Peripheral blood mononuclear cell (primary cell): ENCODE data around the genes DEFB126, DEFB132 and FKBP1A.

GRCh38 chr20:142514-142793, at the start of gene DEFB126:
Gene DEFB126, plus strand, starts transcription at chr20:142590.
- PRO-cap, 8 experiments: no peak in any of the 8 experiments

GRCh38 chr20:257641-257945, at the start of gene DEFB132:
Gene DEFB132, plus strand, starts transcription at chr20:257724.
- PRO-cap, 8 experiments: no peak in any of the 8 experiments

DNA sequence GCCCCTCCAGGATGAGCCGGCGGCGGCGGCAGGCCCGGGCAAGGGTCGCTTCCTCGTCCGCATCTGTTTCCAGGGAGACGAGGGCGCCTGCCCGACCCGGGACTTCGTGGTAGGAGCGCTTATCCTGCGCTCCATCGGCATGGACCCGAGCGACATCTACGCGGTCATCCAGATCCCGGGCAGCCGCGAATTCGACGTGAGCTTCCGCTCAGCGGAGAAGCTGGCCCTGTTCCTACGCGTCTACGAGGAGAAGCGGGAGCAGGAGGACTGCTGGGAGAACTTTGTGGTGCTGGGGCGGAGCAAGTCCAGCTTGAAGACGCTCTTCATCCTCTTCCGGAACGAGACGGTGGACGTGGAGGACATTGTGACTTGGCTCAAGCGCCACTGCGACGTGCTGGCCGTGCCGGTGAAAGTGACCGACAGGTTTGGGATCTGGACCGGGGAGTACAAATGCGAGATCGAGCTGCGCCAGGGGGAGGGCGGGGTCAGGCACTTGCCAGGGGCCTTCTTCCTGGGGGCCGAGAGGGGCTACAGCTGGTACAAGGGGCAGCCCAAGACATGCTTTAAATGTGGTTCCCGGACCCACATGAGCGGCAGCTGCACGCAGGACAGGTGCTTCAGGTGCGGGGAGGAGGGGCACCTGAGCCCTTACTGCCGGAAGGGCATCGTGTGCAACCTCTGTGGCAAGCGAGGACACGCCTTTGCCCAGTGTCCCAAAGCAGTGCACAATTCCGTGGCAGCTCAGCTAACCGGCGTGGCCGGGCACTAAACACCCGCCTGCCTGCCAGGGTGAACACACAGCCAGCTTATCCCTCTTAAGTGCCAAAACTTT, 876 bp downstream of the ZCCHC3 start:
- PRO-cap, 8 experiments: peak in 8 of 8 experiments; most common plus-strand start position 341 of the sequence (in 3); most common minus-strand start position 196 of the sequence (in 5)

DNA sequence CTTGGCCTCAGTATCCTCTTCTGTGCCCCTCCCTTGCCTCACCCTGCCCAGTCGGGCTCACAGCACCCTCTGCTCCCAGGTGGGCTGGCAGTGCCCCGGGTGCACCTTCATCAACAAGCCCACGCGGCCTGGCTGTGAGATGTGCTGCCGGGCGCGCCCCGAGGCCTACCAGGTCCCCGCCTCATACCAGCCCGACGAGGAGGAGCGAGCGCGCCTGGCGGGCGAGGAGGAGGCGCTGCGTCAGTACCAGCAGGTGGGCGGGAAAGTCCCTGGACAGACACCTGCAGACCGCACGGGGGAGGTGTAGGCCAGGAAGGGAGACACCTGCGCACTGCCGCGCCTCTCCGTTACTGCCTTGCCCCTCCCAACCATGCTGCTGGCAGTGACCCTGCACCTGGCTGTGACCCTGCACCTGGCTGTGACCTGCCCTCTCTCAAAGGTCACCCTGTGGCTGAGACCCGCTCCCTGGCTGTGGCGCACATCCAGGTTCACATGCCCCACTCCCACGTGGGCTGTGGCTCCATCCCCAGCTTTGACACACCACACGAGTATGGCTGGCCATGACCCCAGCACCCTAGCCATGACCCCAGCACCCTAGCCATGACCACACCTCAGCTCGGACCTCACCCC, 11.5 kb downstream of the RBCK1 start:
- PRO-cap, 8 experiments: no peak in any of the 8 experiments

DNA sequence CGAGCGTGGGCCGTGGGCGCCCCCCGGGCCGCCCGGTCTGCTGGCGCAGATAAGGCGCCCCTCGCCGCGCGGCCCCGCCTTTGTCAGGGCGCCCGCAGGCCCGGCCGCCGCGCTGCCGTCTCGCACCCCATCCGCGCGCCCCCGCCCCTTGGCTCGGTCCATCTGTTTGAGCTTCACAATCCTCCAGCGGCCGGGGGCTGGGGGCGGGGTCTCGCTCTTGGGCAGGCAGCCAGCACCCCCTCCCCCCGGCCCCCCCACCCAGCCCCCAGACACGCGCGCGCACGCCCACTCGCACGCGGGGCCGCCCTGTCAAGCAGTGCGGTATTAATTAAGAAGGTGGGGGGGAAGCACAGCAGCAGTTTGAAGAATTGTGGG, 34.5 kb upstream of the SCRT2 start:
- PRO-cap, 8 experiments: no peak in any of the 8 experiments

DNA sequence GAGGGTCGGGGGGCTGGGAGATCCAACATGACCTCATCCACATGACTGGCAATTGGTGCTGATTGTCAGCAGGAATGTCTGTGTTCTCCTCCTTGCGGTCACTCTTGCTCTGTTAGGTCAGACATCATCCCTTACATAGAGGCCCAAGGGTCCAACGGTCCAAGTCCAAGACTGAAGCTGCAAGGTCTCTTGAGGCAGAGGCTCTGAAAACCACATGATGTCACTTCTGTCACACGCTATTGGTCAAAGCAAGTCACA, 17.6 kb downstream of the SLC52A3 start:
- PRO-cap, 8 experiments: no peak in any of the 8 experiments

DNA sequence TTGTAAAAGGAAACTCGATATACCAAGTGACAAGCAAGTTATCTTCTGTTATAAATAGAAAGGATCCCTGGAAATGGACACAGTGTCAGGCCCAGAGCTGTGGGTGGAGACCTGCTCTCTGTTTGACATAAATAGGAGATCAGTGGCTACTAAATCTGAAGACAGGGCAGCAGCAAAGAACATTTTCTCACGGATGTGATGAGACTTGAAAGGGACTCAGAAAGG, 12.4 kb upstream of the FAM110A start:
- PRO-cap, 8 experiments: no peak in any of the 8 experiments

GRCh38 chr20:845313-845966, 11.9 kb downstream of the FAM110A start:
- PRO-cap, 8 experiments: no peak in any of the 8 experiments

DNA sequence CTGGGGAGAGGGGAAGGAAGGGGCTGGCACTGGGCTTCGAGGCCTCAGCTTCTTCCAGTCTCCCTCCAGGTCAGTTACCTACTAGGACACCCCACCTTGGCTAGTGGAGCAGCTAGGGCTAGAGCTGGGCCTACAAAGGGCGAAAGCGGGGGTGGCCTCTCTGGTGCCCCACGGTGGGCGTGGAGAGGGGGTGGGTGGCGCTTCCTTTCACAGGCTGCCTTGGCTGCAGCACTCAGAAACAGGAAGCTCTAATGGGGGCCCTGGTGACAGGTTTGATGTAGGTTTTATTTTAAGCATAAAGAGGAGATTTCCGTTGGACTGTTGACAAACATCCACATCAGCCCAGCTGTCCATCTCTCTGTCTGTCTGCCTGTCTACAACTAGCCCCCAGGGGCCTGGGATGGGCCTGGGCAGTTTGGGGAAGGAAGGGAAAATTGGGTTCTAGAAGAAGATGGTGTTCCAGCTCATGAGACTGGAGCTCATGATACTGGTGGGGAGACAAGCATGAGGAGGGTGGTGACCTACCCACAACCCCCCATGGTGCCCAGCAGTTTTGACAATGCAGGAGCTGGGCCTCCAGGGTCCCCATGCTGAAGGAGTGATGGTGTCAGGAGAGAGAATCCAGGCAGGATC, 13.5 kb downstream of the FAM110A start:
- PRO-cap, 8 experiments: peak in 4 of 8 experiments; most common plus-strand start position 114 of the sequence (in 1); most common minus-strand start position 105 of the sequence (in 4)

DNA sequence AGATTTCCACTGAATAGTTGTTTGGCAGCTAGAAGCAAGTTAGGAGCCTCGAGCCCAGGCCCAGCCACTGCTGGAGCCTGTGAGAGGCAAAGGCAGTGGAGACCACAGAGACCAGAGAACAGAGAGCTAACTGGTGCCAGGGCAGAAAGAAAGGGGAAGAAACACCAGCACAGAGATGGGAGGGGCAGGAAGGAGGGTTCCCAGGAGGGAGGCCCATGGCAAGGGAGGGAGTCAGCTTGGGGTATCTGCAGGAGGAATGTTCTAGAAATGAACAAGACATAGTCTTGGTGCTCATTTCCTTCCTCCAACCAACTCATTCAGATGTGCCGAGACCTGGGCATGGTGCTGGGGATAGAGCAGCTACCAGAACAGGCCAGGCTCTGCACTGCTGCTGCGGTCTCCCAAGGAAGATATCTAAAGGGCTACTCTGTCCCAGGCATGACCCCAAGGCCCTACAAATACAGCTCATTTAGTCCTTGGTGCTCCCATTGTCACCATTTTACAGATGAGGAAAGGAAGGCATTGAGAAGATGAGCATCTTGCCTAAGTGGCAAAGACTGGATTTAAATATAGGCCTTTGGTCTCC, 10.6 kb downstream of the ANGPT4 start:
- PRO-cap, 8 experiments: no peak in any of the 8 experiments

GRCh38 chr20:1385666-1386515, 7.0 kb downstream of the FKBP1A start:
- PRO-cap, 8 experiments: no peak in any of the 8 experiments

GRCh38 chr20:1390428-1390864, 2.4 kb downstream of the FKBP1A start:
- PRO-cap, 8 experiments: peak in 1 of 8 experiments; most common minus-strand start chr20:1390721 (in 1)

- PRO-cap, 8 experiments: no peak in any of the 8 experiments
These were observed 1.8 kb downstream of the FKBP1A start for GRCh38 chr20:1390952-1391557.

GRCh38 chr20:1392521-1393469, at the start of gene FKBP1A:
Gene FKBP1A, minus strand, starts transcription at chr20:1393054.
- PRO-cap, 8 experiments: peak in 8 of 8 experiments; most common plus-strand start chr20:1393273 (in 4); most common minus-strand start chr20:1393059 (in 8)

DNA sequence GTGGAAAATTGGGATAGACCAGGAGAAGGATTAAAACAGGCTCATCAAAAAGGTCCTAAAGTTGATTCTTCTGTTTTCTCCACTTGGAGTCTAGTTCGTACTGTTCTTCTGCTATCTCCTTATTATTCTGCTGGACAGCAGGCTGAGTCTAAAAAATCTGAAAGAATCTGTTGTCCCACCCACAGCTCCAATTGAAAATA, 4.7 kb upstream of the FKBP1A start:
- PRO-cap, 8 experiments: no peak in any of the 8 experiments

DNA sequence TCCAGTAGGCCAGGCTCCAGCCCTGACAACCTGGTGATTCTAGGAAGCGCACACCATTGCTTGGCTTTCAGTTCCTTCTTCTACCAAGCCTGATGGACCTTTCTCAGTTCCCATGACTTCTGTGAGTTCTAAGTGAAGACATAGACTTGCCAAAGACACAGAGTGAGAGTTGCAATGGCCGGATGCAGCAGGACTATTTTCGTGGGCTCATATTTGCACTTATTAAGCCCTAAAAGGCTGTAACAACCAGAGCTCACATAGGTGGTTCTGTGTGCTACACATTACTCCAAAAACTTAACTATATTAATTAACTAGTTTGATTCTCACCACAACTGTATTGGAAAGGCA, 21.6 kb downstream of the SIRPD start:
- PRO-cap, 8 experiments: peak in 2 of 8 experiments; most common plus-strand start position 158 of the sequence (in 1)

DNA sequence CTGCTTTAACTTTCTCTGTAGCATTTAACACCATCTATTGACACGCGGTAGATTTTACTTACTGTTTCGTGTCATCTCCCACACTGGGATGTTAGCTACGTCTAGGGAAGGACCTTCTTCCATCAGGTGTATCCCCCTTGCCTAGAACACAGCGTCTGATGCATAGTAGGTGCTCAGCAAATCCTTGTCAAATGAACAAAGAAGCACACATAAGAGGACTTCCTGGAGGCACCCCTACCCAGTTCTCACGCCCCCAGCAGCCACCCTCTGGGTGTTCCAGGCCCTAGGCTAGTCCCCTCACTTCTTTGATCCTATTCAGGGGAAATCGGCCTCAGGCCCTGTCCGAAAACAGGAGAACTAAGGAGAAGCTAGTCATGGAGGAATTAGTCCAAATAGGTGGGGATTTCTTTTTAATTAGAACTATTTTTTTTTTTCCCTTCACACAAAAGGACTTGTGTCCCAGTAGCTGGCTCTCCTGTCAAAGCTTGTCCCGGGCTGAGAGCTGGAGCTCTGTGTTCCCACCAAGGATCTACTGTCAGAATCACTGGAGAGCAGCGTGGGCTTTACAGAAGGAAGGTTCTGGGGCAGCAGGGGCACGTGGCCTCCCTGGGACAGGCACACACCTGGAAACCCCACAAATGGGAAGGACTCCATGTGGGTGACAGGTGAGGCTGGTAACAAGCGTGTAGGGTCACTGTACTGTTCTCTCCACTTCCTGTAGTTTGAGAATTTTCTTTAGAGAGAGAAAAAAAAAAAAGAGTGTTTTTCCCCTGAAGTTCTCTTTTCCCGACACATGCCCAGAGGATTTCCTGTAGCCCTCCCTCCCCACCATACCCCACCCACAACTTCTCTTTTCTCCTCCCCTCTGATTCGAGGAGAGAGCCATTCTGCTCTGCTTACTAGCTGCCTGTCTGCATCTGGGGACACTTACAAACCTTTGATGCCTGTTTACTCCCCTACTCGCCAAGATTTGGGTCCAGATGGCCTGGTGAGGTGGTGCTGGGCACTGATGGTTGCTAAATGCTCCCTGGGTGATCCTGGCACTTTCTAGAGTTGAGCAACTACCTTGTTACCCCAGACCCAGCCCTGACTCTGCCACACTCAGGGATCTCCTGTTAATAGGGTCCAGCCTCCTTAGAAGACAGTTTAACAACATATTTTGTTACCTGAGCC, 84.3 kb upstream of the SIRPA start:
- PRO-cap, 8 experiments: peak in 2 of 8 experiments; most common plus-strand start position 979 of the sequence (in 2)

DNA sequence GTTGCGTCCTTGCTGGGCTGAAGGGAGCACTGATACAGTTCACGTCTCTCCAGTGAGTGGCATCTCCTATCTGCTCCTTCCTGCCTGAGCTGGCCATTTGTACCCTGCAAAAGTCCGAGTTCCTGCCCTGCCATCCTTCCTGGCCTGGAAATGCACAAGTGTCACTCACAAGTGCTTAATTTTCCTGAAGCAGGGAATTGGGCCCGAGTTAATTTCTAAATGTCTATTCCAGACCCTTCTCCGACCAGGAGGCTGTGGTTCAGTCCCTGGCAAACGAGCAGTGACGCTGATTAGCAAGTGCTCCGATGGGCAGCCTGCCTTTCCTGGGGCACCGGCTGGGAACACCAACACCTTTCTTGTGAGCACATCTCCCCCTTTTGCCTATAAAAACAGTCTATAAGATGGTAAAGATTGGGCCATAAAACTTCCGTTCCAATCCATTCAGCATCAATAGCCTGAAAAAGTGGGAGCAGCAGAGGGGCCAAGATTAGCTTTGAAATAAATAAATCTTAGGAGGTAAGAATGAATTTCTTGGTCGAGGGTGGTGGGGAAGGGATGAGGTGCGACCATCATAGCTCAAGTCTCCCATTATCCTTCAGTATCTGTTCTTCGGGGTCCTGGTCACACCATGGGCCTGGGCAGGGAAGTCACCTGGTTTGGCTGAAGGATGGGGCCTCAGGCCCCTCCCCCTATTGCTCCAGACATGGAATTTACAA, 1.8 kb downstream of the SIRPA start:
- PRO-cap, 8 experiments: no peak in any of the 8 experiments

- PRO-cap, 8 experiments: peak in 7 of 8 experiments; most common plus-strand start chr20:1946912 (in 7); most common minus-strand start chr20:1946706 (in 6)
These were observed 46.9 kb downstream of the PDYN start for GRCh38 chr20:1946573-1947681.

- PRO-cap, 8 experiments: no peak in any of the 8 experiments
These were observed 8.2 kb downstream of the STK35 start for GRCh38 chr20:2109859-2110204.